Paraaortic lymph node (tissue), 1 donor: Measurements from ENCODE around the gene VWC2.

- PRO-cap = no peak
Observed at GRCh38 chr7:47454116-47454759, 127.7 kb downstream of the TNS3 start.

- PRO-cap = no peak
Observed at GRCh38 chr7:47477889-47478488, 103.9 kb downstream of the TNS3 start.

- PRO-cap = unidirectional peak, plus-strand start at chr7:47480279
Observed at GRCh38 chr7:47480010-47480475, 101.9 kb downstream of the TNS3 start.

DNA sequence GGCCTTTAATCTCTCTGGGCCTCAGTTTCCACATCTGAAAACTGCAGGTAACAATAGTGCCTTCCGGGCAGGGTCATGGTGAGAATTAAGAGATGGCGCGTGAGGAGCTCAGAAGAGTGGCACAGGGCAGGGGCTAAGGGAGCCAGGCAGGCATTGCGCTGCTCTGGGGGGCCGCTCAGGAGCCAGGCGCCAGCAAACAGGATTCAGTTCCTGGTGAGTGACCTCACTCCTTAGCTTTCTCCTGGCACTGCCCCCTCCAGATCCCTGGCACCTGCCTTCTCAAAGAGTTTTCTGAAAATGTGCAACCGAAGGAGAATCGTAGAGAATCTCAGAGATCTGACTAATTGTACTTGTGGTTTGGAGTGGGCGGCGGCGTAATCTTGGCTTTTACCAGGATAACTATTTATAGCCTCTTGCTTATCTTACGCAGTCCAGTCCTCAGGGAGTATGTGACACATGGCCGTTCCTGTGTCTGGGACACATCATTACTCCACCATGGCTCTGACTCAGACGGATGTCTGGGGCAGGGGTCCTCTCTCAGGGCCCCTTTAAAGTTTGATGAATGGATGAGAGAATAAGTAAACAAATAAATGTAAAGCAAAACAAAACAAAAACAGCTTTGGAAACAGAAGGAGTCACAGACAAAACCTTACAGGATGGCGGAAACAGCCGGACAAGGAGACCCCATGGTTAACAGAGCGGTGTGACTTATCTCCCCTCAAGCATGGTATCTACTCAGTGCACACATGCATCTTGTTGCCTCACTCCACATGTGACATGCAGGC, 99.8 kb downstream of the TNS3 start:
- PRO-cap = no peak

- PRO-cap = no peak
Observed at GRCh38 chr7:47579383-47579755, 2.5 kb downstream of the TNS3 start.

- PRO-cap = no peak
Observed at GRCh38 chr7:47583155-47583662, 1.3 kb upstream of the TNS3 start.

DNA sequence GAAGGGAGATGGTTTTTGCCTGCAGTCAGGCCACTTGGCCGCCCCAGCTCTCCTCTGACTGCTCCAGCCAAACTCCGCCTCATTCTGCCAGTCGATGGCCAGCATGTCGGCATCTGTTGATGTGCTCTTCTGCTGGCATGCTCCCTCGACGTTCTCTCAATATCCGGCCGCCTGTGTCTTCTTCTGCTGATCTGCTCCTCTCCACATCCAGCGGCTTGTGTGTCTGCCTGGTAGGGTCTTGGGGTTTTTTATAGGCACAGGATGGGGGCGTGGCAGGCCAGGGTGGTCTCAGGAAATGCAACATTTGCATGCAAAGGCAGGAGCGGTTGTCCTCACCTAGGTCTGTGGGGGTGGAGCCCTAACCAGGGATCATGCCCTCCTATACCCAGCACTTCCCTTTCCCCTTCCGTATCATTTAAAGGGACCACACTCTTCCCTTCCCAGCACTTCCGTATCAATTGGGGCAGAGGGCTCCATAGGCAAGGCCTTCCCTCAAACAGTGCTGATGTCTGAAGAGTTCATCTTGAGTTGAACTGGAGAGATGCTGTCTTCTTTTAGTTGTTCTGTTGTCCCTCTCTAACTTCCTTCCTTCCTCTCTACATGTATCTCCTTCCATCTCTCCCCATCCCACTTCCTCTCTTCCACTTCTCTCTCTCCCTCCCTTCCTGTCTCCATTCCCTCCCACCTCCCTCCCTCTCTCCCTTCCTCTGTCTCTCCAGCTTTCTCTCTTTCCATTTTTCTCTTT, 40.4 kb upstream of the TNS3 start:
- PRO-cap = no peak

DNA sequence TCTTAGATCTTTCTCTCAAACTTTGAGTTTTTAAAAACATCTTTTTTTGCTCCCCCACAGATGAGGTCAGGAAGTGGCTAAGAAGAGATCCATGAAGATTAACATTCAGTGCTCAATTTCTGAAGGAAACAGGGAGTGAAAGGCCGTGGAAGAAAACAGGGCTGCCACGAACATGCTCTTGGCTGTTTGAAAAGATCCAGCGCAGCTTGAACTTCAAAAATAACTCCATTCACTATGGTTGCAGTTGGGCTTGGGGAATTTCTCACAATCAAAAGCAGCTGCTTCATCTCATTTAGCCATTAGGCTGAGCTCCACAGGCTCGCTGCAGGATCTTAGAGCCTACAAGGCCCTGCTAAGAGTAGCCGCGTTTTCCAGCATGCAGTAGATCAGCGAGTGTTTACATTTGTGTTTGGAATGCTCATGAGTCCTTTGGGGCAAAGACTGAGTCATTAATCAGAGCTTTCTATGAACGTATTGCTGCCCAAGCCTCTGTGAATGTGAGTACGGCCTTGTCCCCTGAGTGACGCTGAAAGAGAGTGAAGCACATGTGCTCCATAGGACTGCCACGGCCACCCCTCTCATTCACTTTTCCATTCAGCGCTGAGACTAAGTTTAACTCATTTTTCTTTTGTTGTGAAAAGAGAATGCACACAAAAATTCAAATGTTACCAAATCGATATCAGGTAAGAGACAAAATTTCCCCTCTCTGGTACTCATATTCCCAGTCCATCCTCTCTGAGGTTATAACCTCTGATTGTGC, 41.3 kb upstream of the TNS3 start:
- PRO-cap = no peak

GRCh38 chr7:47669327-47669934, 87.5 kb upstream of the TNS3 start:
- PRO-cap = bidirectional peak, plus-strand start at chr7:47669712, minus-strand start at chr7:47669630

GRCh38 chr7:47670175-47670459, 88.2 kb upstream of the TNS3 start:
- PRO-cap = no peak

DNA sequence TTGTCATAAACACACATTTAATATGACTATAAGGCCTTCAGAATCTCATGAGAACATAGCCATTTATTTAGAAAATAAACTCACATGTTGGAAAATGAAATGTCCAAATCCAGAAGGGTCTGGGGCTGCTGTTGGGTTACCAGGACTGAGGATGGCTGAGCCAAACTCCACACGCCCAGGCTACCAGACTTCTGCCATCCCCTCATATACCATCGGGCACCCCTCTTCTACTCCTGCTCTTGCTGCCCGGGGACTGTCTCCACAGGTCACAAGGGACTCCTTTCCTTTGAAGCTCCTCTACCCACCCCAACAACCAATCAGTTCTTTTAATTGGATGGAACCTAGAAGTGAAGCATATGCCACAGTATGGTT, 8.3 kb downstream of the HUS1 start:
- PRO-cap = no peak

GRCh38 chr7:47991654-47992387, 12.4 kb upstream of the HUS1 start:
- PRO-cap = bidirectional peak, plus-strand start at chr7:47992252, minus-strand start at chr7:47992215

GRCh38 chr7:48091461-48092163, 2.5 kb downstream of the UPP1 start:
- PRO-cap = no peak

DNA sequence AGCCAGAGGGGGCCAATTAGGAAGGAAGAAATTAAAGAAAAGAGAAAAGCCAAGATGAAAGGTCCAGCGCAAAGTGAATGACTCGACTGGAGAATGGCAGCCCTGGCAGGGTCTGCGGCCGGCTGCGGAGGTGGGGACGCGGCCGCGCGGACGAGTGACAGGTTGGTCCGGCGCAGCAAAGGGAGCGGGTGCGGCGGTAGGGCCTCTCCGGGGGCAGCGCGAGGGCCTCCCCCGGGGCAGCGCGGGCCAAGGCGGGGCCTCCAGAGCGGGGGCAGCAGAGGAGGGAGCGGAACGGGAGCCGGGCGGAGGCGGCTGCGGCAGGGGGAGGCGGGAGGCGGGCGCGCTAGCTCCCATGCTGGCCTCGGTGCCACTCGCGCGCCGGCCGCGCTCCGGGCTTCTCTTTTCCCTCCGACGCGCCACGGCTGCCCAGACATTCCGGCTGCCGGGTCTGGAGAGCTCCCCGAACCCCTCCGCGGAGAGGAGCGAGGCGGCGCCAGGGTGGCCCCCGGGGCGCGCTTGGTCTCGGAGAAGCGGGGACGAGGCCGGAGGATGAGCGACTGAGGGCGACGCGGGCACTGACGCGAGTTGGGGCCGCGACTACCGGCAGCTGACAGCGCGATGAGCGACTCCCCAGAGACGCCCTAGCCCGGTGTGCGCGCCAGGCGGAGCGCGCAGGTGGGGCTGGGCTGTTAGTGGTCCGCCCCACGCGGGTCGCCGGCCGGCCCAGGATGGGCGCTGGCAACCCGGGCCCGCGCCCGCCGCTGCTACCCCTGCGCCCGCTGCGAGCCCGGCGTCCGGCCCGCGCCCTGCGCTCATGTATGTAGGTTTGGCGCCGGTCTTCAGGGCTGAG, at the start of gene VWC2:
VWC2 (plus strand) TSS at position 341 of the 850 bp plus-strand sequence.
- PRO-cap = unidirectional peak, minus-strand start at position 471 of the sequence

GRCh38 chr7:50262775-50263437, 41.6 kb upstream of the IKZF1 start:
- PRO-cap = no peak

GRCh38 chr7:50308131-50308432, 3.6 kb downstream of the IKZF1 start:
- PRO-cap = no peak

- PRO-cap = no peak
Observed at GRCh38 chr7:50310036-50310979, 5.8 kb downstream of the IKZF1 start.

DNA sequence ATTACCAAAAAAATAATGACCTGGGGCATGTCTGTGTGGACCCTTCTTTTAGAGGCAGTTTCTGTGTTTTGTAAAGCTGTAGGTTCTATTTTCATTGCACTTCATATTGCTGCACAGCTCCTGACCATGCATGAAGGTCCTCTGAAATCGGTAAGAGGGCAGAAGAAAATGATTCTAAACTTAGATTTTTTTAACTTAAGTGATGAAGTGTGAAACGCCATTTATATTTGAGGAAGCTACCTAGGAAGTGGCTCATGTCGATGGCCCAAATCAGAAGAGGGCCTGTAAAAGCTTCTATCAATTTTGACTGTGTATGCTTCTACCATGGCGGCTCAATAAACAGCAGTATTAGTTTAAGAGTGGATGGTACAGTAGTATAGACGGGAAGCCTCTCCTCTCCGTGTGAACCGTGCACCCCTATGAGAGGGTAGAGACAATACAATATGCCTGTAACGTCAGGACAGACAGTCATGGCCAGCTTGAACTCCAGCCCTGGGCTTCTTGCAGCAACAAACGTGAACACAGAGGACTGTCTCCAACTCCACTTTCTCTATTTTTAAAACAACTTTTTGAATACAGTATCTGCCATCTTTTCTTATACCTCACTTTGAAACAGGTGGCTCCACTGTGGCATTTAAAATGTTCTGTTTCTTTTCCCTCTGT, 7.6 kb downstream of the IKZF1 start:
- PRO-cap = unidirectional peak, minus-strand start at position 409 of the sequence

GRCh38 chr7:50337246-50338058, 32.9 kb downstream of the IKZF1 start:
- PRO-cap = no peak

GRCh38 chr7:50341539-50342164, 37.1 kb downstream of the IKZF1 start:
- PRO-cap = no peak